Keratinocyte (primary cell): ENCODE results near the genes GPM6B, BMX and RBBP7.

DNA sequence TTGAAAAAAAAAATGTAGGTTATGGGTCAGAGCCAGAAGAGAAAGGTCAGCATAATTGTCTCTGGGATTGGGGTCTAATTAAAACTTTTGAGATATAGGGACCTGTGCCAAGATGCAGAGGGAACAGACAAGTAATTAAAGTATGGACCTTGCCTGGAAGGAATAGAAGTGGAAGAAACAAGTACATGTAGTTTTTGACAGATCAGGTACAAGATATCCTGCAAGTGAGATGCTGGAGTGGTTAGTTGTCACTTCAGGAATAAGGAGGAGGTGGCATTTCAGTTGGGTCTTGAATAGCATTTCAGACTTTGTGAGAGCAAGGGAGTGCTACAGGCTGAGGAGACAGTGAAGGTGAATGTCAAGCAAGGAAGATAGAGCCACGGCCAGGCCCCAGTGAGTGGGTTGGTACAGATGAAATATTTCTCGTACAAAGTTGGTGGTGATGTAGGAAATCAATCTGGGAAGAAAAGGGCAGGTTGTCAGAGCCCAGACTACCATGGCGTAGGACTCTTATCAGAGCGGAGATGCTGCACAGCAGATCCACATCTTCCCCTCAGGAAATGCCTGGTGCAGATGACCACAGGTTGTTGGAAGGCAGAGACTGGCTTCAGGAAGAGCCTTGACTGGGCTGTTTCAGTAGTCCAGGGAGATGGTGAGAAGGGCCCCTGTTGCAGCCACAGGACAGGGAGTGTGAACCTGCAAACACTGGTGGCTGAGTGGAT is 31.3 kb downstream of the OFD1 start:
CAGE:
- cytosol, long polyA minus RNA: no peak
- cytosol, long polyA plus RNA: no peak
- long polyA plus RNA: no peak
- nucleus, long polyA minus RNA: no peak
- nucleus, long polyA plus RNA: no peak

GRCh38 chrX:13816867-13817453 is at the start of gene GPM6B:
TSS of gene GPM6B (minus strand) at chrX:13817093.
CAGE:
- cytosol, long polyA minus RNA: no peak
- cytosol, long polyA plus RNA: no peak
- long polyA plus RNA: no peak
- nucleus, long polyA minus RNA: no peak
- nucleus, long polyA plus RNA: no peak

CAGE:
- cytosol, long polyA minus RNA: no peak
- cytosol, long polyA plus RNA: no peak
- long polyA plus RNA: no peak
- nucleus, long polyA minus RNA: no peak
- nucleus, long polyA plus RNA: no peak
Measured at GRCh38 chrX:14936532-14937006, 63.3 kb downstream of the MOSPD2 start.

DNA sequence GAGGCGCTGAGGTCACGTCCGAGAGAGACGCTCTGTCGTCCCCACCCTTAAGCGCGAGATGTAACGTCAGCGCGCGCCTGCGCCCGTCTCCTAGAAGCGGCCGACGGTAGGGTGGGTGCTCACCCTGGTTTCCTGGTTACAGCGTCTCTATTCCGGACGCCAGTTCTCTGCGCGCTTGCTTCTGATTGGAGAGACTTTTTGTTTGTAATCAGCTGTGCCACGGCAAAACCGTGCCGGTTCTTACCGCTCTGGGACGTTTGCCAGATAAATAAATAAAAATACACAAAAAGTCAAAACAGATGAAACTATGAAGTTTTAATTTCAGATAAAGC is 274 bp upstream of the PIGA start:
CAGE:
- cytosol, long polyA minus RNA: no peak
- cytosol, long polyA plus RNA: no peak
- long polyA plus RNA: no peak
- nucleus, long polyA minus RNA: no peak
- nucleus, long polyA plus RNA: no peak

GRCh38 chrX:15500163-15501030 is at the start of gene BMX:
TSS of gene BMX (plus strand) at chrX:15500807.
CAGE:
- cytosol, long polyA minus RNA: no peak
- cytosol, long polyA plus RNA: no peak
- long polyA plus RNA: no peak
- nucleus, long polyA minus RNA: no peak
- nucleus, long polyA plus RNA: no peak

CAGE:
- cytosol, long polyA minus RNA: no peak
- cytosol, long polyA plus RNA: no peak
- long polyA plus RNA: no peak
- nucleus, long polyA minus RNA: no peak
- nucleus, long polyA plus RNA: no peak
Measured at GRCh38 chrX:15805675-15806365, 15.5 kb downstream of the ZRSR2 start.

CAGE:
- cytosol, long polyA minus RNA: no peak
- cytosol, long polyA plus RNA: no peak
- long polyA plus RNA: no peak
- nucleus, long polyA minus RNA: no peak
- nucleus, long polyA plus RNA: no peak
Measured at GRCh38 chrX:15855781-15856456, 1.3 kb upstream of the AP1S2 start.

DNA sequence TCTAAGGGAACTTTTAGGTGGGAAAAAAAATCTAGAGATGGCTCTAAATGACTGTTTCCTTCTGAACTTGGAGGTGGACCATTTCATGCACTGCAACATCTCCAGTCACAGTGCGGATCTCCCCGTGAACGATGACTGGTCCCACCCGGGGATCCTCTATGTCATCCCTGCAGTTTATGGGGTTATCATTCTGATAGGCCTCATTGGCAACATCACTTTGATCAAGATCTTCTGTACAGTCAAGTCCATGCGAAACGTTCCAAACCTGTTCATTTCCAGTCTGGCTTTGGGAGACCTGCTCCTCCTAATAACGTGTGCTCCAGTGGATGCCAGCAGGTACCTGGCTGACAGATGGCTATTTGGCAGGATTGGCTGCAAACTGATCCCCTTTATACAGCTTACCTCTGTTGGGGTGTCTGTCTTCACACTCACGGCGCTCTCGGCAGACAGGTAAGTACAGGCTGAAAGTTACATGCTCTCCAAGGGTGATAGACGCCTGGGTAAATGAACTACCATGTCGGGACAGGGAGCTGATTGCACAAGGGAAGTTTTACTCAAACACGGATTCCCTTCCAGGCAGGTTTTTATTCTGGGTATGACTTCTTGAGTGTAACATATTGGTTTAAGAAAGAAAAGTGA is 671 bp downstream of the GRPR start:
CAGE:
- cytosol, long polyA minus RNA: no peak
- cytosol, long polyA plus RNA: no peak
- long polyA plus RNA: no peak
- nucleus, long polyA minus RNA: no peak
- nucleus, long polyA plus RNA: no peak

DNA sequence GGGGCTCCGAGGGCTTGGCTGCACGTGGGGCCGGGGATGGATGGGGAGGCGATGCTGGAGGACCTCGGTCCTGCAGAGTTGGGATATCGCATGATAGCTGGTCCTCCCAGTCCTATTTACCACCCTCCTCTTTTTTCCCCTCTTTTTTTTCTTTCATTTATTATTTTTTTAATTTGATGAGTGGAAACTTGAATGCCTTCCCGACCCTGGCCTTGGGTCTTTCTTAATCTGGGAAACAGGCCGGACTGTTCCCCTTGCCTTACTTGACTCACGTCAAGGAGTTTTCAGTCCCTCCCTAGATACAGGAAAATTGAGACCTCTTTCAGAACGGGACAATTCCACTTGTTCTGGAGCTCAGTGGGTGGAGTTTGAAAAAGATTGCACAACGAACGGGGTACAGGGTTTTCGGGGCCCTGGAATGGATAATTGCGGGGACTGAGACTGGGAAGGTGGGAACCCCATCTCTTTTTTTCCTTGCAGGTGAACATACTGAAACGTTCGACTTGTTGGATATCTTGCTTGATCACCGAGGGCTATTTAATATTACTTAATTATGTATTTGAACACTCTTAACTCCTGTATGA is 1.1 kb downstream of the TXLNG start:
CAGE:
- cytosol, long polyA minus RNA: no peak
- cytosol, long polyA plus RNA: no peak
- long polyA plus RNA: no peak
- nucleus, long polyA minus RNA: no peak
- nucleus, long polyA plus RNA: no peak

DNA sequence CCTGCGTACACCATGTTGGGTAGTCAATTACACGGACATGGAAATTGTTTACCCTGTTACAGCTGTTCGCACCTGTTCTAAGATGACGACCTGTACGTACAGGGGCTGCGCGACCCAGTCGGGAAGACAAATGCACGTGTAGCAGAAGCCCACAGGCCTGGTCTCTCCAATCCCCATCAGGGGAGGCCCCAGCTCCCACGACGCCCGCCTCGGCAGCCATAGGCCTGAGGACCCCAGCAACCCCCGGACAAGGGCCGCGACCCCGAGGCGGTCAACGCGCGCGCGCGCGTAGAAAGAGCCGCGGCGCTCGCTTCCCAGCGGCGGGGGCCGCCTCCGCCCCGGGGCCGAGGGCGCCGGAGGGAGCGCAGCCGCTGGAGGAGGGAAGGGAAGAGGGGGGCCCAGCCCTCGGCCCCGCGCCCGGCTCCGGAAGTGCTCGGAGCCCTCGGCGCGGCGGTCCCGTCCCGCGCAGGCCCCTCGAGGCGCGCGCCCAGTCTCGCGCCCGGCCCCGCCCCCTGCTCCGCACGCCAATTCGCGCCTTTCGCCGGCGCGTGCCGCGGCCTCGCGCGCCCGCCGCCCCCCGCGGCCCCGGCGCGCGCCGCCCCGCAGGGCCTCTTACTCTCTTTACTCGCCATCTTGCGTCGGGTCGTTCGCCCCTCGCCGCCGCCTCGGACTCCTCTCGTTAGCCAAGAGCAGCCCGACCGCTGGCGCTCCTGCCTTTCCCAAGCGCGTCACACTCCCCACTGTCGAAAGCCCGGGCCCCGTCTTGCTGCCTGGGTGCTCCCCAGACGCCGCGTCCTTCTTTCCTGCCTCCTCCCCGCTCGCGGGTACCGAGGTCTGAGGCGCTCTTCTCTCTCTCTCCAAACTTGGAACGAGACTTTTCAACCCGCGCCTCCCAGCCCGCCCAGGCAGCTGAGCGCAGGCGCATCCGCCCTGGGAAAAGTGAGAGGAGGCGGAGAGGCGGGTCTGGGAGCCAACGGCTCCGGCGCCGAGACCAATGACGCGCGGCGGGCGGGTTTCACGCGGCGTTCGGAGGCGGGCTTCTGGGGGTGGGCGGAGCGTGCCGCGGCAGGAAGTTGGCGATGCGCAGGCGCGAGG is at the start of gene RBBP7:
RBBP7 (minus strand) TSS at position 941 of the 1,095 bp plus-strand sequence.
CAGE:
- cytosol, long polyA minus RNA: start-site peak on the minus strand centred at position 858 of the sequence, 45 bp wide, 287 reads
- cytosol, long polyA plus RNA: start-site peak on the minus strand centred at position 785 of the sequence, 267 bp wide, 1,234 and 220 reads in 2 replicates
- long polyA plus RNA: start-site peak on the minus strand centred at position 802 of the sequence, 212 bp wide, 2,554 and 1,274 reads in 2 replicates
- nucleus, long polyA minus RNA: start-site peak on the minus strand centred at position 867 of the sequence, 42 bp wide, 185 reads
- nucleus, long polyA plus RNA: start-site peak on the minus strand centred at position 783 of the sequence, 249 bp wide, 1,220 and 986 reads in 2 replicates

GRCh38 chrX:16882616-16883306 is 12.6 kb upstream of the RBBP7 start:
CAGE:
- cytosol, long polyA minus RNA: no peak
- cytosol, long polyA plus RNA: no peak
- long polyA plus RNA: no peak
- nucleus, long polyA minus RNA: no peak
- nucleus, long polyA plus RNA: no peak

DNA sequence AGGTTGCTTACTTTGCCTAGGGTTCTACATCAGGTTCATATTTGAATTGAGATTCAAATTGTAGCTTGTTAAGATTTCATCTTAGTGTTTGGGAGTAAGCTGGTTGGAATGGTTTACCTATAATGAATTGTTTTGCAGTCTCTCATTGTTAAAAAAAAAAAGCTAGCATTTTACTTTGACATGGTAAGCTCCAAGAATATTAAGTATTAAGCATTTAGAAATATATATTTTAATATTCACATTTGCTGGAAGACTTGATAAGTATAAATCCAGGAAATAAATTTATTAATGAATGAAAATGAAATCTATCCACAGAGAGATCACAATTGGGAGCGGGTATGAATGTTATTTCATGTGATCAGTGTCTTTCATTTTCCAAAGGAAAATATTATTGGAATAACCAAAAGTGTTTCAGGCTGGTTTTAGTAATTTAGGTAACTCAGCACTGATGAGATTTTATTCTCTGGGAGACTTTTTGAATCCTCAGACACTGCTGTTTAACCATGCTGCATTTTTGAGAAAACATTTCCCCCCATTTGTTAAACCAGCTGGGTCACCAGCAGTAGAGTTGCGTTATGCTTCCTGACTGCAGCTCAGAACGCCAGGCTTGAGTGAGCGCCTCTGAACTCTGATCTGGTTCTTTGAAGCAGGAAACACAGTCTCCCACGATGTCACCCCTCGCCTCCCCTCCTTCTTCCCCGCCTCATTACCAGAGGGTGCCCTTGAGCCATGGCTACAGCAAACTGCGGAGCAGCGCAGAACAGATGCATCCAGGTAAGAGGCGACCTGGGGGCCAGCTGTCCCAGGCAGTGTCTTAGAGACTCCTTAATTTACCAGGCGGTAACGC is 78.2 kb downstream of the REPS2 start:
CAGE:
- cytosol, long polyA minus RNA: no peak
- cytosol, long polyA plus RNA: no peak
- long polyA plus RNA: no peak
- nucleus, long polyA minus RNA: no peak
- nucleus, long polyA plus RNA: no peak

CAGE:
- cytosol, long polyA minus RNA: no peak
- cytosol, long polyA plus RNA: no peak
- long polyA plus RNA: no peak
- nucleus, long polyA minus RNA: no peak
- nucleus, long polyA plus RNA: no peak
Measured at GRCh38 chrX:17109098-17109494, 162.6 kb downstream of the REPS2 start.

DNA sequence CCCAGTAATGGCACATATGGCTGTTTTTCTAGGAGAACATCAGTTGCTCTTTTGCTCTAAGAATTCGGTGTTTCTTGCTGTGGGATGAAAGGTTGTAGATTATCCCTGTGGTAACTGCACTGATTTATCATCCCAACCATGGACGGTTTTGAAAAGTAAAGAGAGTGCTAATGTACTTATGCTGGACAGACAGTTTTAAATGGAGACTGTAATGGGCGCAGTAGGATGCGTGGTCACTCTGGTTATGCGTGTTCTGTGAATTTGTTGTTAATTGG is 191.5 kb downstream of the REPS2 start:
CAGE:
- cytosol, long polyA minus RNA: no peak
- cytosol, long polyA plus RNA: no peak
- long polyA plus RNA: no peak
- nucleus, long polyA minus RNA: no peak
- nucleus, long polyA plus RNA: no peak

DNA sequence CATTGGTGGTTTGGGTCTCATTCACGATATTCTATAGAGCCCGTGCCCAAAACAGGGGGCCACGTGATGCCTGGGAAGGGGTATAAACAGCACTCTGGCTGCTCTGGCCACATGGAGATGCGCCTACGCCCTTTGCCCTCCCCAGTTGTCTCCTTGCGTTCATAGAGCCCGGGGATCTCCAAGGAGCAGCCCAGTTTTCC is 466 bp upstream of the NHS start:
CAGE:
- cytosol, long polyA minus RNA: no peak
- cytosol, long polyA plus RNA: no peak
- long polyA plus RNA: no peak
- nucleus, long polyA minus RNA: no peak
- nucleus, long polyA plus RNA: no peak

CAGE:
- cytosol, long polyA minus RNA: no peak
- cytosol, long polyA plus RNA: no peak
- long polyA plus RNA: no peak
- nucleus, long polyA minus RNA: no peak
- nucleus, long polyA plus RNA: no peak
Measured at GRCh38 chrX:17735134-17735517, 2.2 kb upstream of the SCML1 start.

CAGE:
- cytosol, long polyA minus RNA: no peak
- cytosol, long polyA plus RNA: no peak
- long polyA plus RNA: no peak
- nucleus, long polyA minus RNA: no peak
- nucleus, long polyA plus RNA: no peak
Measured at GRCh38 chrX:17860183-17861155, 629 bp downstream of the RAI2 start.

DNA sequence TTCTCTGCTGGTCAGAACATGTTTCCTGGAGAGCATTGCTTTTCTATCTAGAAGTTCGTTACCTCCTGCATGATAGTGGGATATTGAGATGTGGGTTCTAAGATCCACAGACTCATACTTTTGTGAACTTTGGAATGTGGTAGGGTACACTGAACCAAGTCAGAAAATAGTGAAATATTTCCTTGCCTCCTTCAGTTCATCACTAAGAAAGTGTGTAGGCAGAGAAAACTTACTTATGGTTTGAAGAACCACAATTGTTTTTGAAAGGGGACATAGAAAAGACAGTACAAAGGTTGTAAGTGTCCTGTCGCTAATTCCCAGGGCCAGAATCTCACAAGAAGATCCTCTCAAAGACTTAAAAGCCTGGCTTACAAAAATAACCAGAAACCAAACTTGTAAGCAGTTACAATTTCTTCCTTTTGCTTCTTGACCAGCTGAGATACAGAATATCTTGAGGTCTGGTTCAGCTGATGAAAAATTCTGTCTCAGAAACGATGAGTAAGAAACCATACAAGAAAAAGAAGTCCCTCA is 38.7 kb downstream of the RS1 start:
CAGE:
- cytosol, long polyA minus RNA: start-site peak on the plus strand centred at position 272 of the sequence, 231 bp wide, 8 reads
- cytosol, long polyA plus RNA: no peak
- long polyA plus RNA: no peak
- nucleus, long polyA minus RNA: no peak
- nucleus, long polyA plus RNA: no peak

DNA sequence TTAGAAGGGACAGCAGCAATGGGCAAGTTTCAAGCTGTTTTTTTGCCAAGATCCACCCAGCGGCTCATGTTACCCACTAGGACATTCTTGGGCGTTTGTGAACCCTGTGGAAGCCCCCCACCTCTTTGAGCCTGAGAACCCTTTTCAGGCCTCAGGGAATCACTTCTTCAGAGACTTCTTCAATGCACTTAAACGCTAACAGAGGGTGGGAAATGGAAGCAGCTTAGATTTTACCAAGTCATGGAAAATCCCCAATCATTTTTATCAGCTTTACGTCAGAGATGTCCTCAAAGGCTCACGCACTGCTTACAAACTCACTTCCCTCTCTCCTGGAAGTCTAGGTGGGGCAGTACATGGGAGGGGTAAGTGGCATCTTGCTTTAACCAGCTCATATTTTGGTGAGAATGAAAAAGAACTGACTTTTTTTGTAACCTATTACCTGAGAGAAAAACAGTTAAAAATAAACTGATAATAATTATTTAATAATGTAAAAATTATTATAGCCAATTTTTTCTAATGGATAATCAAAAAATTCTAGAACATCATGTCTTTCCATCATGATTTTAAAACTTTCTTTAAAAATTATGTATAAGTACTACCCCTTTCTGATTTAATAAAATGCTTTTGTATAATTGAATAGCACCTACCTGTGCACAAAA is 4.5 kb upstream of the PPEF1 start:
CAGE:
- cytosol, long polyA minus RNA: no peak
- cytosol, long polyA plus RNA: no peak
- long polyA plus RNA: no peak
- nucleus, long polyA minus RNA: no peak
- nucleus, long polyA plus RNA: no peak

DNA sequence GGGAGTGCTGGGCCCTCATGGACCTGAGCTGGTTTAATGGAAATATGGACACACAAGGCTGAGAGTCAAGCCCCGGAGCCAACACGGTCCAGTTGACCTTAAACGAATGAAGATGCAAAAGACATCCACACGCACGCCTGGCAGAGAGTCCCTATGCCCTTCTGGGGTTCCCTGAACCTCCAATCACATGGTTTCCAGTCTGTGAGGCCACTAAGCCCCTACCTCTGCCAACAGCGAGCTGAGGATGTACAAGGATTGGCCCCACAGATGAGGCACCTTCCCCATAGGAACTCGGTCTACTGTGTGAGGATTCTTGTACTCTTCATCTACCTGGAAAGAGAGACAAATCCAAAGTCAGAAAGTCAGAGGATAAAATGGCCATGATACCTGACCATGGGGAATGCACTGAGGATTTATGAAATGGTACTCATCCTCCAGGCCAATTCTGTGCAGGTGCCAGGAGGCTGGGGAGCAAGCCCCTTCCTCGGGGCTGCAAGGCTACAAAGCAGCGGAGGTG is 52.4 kb downstream of the PHKA2 start:
CAGE:
- cytosol, long polyA minus RNA: no peak
- cytosol, long polyA plus RNA: no peak
- long polyA plus RNA: no peak
- nucleus, long polyA minus RNA: no peak
- nucleus, long polyA plus RNA: no peak